ENCODE data around the gene TMED7.

DNA sequence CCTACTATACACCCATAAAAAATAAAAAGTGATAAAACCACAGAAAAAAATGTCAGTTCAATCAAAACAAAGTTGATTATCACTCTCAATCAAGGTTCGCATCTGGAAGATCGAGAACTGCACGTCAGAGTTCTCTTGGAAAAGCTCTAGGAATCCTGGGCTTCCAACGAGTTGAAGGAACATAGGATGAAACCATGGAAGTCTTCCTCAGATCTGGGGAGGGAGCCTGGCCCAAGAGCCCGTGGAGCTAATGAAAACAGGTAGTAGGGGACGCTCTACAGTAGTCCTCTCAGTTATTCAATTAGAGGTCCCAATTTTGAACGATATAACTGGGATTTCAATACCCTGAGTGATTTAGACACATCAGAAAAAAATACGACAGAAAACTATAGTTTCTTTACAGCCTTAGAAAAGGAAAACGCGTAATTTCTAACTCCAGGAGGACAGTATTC is 793 bp upstream of the SLC25A46 start:
- RRBS, 2 experiments = no CpG with 5 or more reads among the region's 10 CpGs
CAGE:
- cytosol, long polyA minus RNA = no peak
- cytosol, long polyA plus RNA = no peak
- long polyA plus RNA = no peak
- nucleus, long polyA minus RNA = no peak
- nucleus, long polyA plus RNA = no peak

- RRBS, 2 experiments = no CpG with 5 or more reads among the region's 3 CpGs
CAGE:
- cytosol, long polyA minus RNA = no peak
- cytosol, long polyA plus RNA = no peak
- long polyA plus RNA = no peak
- nucleus, long polyA minus RNA = no peak
- nucleus, long polyA plus RNA = start-site peak on the plus strand at chr5:110752932-110753036, 17 and 29 reads in 2 replicates; start-site peak on the plus strand at chr5:110753175-110753325, 29 and 23 reads in 2 replicates
Measured at GRCh38 chr5:110752673-110753431, 14.0 kb downstream of the SLC25A46 start.

GRCh38 chr5:111072787-111073695 is 1.5 kb downstream of the TSLP start:
- RRBS, 2 experiments = 3 to 5% methylated on average over 6 of the region's 47 CpGs
CAGE:
- cytosol, long polyA minus RNA = no peak
- cytosol, long polyA plus RNA = no peak
- long polyA plus RNA = no peak
- nucleus, long polyA minus RNA = no peak
- nucleus, long polyA plus RNA = no peak

GRCh38 chr5:112163922-112164604 is 255.0 kb downstream of the EPB41L4A start:
- RRBS, 2 experiments = no CpG with 5 or more reads among the region's 3 CpGs
CAGE:
- cytosol, long polyA minus RNA = no peak
- cytosol, long polyA plus RNA = no peak
- long polyA plus RNA = no peak
- nucleus, long polyA minus RNA = no peak
- nucleus, long polyA plus RNA = no peak

DNA sequence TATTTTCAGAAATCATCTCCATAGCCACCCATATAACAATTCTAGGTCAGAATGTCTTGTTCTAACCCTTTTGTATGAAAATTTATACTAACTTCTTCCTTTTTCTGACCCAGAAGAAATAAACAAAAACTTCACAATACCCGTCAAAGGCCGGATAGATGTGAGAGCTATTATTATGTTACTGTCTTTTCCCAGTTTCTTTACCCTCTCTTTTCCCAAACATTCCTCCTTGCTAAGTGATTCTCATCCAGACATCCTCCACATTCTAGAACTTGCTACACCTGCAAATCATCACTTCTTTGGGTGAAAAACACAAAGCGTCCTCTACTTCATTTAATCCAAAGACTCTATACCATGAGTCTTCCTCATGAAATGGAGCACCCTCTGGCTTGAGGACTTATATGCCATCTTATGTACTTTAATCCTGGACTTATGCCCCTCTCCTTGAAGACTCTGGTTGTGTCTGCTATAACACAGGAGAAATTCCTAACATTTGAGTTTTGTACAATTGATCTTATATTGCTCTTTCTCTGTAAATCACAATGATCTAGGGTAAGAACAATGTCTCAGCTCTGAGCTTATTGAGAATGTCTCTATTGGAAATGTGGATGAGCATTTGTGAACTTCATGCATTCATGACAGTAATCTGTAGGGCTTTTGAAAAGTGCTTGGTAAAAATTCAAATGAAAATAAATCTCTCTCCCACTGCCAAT is 194.0 kb downstream of the EPB41L4A start:
- RRBS, 2 experiments = no CpG with 5 or more reads among the region's 3 CpGs
CAGE:
- cytosol, long polyA minus RNA = no peak
- cytosol, long polyA plus RNA = no peak
- long polyA plus RNA = no peak
- nucleus, long polyA minus RNA = no peak
- nucleus, long polyA plus RNA = no peak

DNA sequence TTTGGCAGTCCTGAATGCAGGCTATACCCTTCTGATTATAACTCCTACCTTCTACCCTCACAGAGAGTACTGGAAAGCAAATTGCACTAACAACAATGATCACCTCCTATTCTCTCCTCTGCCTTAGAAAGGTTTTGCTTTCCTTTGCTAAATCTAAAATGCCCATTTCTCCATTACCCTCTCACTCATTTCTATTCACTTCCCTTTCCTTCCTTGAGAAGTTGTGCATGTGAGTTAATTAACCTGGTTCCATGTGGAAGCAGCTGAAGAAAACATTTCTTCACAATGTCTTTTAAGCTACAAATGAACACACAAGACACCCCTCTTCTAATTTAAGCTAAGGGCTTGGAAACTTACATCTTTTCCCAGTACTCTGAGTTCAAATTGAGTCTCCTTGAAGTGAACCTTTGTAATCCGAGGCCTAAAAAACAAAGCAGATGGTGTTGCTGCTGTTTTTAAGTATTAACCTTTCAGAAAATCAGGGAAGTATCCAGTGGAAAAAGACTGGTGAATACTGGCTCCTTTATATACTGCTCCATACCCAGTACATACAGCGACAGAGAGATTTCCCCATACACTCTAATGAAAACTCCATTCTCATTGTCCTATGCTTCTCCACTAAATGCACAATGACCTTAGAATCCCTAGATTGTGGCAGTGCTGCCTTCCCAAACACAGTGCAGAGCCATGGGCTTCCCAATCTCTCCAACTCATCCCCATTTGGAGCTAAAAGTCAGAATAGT is 160.0 kb downstream of the EPB41L4A start:
- RRBS, 2 experiments = no CpG with 5 or more reads among the region's 2 CpGs
CAGE:
- cytosol, long polyA minus RNA = no peak
- cytosol, long polyA plus RNA = no peak
- long polyA plus RNA = no peak
- nucleus, long polyA minus RNA = no peak
- nucleus, long polyA plus RNA = no peak

DNA sequence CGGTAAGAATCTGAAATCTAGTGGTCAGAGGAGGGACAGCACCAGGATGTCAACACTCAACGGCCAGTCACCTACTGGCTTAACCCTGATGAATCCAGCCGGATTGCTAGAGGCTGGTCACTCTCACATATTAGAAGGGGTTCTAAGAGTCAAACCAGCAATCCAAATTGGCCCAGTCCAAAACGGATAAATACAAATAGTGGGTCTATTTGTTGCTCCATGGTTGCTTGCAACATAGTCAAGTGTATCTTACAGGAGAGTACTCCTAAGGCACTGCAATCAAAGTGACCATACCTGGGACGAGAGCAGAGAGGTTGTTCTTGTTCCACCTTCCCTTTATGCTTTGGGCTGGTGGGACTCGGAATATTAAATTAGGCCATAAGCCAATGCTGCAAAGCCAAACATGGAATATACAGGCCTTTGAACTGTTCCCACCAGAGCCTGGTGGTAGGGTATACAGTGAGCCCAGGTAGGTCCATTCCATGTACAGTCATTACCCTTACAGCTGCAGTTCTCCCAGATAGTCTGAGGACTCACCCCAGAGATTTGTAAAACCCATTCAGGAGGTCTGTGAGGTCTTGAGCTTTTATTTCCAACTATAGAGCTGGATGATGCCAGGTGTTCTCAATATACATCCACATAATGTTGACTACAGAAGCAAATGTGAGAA is 51.1 kb downstream of the DCP2 start:
- RRBS, 2 experiments = no CpG with 5 or more reads among the region's 6 CpGs
CAGE:
- cytosol, long polyA minus RNA = no peak
- cytosol, long polyA plus RNA = no peak
- long polyA plus RNA = no peak
- nucleus, long polyA minus RNA = no peak
- nucleus, long polyA plus RNA = no peak

DNA sequence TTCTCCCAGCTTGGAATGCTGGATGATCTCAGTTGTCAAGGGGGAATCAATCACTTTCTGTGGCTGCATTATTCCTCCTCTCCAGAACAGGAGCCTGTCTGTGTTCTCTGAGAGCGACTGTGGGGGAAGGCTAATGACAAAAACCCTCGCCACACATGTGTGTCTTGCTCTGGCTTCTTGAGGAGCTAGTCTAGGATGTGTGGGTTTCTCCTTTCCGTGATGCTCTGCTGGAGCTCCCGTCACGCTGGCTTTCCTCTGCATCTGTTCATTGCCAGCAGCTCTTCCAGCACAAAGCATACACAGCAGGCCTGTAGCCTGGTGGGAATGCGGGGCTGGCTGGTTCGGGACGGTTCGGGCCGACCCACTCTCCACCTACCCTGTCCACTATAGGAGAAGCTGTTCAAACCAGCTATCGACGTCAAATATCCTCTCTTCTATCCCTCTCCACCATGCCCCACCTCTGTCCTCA is 82.9 kb downstream of the DCP2 start:
- RRBS, 2 experiments = no CpG with 5 or more reads among the region's 12 CpGs
CAGE:
- cytosol, long polyA minus RNA = no peak
- cytosol, long polyA plus RNA = no peak
- long polyA plus RNA = no peak
- nucleus, long polyA minus RNA = no peak
- nucleus, long polyA plus RNA = no peak

DNA sequence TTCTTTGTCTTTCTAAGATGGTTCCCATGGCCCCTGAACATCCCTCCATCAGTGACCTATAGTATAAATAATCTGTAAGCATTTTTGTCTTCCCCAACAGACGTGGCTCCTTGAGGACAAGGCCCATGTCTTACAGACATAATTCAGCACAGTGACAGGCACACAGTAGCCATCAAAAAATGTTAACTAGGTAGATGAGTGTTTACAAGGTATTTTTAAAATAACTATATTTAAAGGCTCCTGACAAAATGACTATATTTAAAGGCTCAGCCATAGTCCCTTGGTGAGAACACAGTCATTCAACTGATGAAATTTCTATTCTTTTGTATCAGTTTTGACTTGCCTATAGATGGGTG is 218.4 kb downstream of the TSSK1B start:
- RRBS, 2 experiments = no CpG with 5 or more reads among the region's 1 CpG
CAGE:
- cytosol, long polyA minus RNA = no peak
- cytosol, long polyA plus RNA = no peak
- long polyA plus RNA = no peak
- nucleus, long polyA minus RNA = no peak
- nucleus, long polyA plus RNA = no peak

DNA sequence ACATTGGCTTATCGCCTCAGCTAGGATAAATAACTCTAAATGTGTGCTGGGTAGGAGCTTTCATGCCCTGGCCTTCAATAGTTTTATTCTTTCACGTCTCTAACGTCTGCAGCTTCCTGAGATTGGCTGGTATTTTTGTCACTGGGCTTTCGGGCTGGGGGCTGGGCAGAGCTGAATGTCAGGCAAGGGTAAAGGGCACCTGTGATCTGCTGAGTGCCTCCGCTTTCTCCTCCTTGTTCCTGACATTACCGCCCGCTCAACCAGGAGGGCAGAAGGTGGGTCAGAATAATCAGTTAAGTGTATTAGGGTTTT is 216.6 kb downstream of the TSSK1B start:
- RRBS, 2 experiments = no CpG with 5 or more reads among the region's 7 CpGs
CAGE:
- cytosol, long polyA minus RNA = no peak
- cytosol, long polyA plus RNA = no peak
- long polyA plus RNA = no peak
- nucleus, long polyA minus RNA = no peak
- nucleus, long polyA plus RNA = no peak

- RRBS, 2 experiments = no CpG with 5 or more reads among the region's 5 CpGs
CAGE:
- cytosol, long polyA minus RNA = no peak
- cytosol, long polyA plus RNA = no peak
- long polyA plus RNA = no peak
- nucleus, long polyA minus RNA = no peak
- nucleus, long polyA plus RNA = no peak
Measured at GRCh38 chr5:113488997-113489196, 644 bp upstream of the MCC start.

GRCh38 chr5:115354153-115354807 is 57.8 kb upstream of the CCDC112 start:
- RRBS, 2 experiments = no CpG with 5 or more reads among the region's 9 CpGs
CAGE:
- cytosol, long polyA minus RNA = no peak
- cytosol, long polyA plus RNA = no peak
- long polyA plus RNA = no peak
- nucleus, long polyA minus RNA = no peak
- nucleus, long polyA plus RNA = no peak

GRCh38 chr5:115375691-115376514 is 79.4 kb upstream of the CCDC112 start:
- RRBS, 2 experiments = no CpG with 5 or more reads among the region's 6 CpGs
CAGE:
- cytosol, long polyA minus RNA = no peak
- cytosol, long polyA plus RNA = no peak
- long polyA plus RNA = no peak
- nucleus, long polyA minus RNA = no peak
- nucleus, long polyA plus RNA = no peak

GRCh38 chr5:115414216-115414815 is 117.9 kb upstream of the CCDC112 start:
- RRBS, 2 experiments = no CpG with 5 or more reads among the region's 5 CpGs
CAGE:
- cytosol, long polyA minus RNA = no peak
- cytosol, long polyA plus RNA = no peak
- long polyA plus RNA = no peak
- nucleus, long polyA minus RNA = no peak
- nucleus, long polyA plus RNA = no peak

GRCh38 chr5:115418621-115419176 is 122.2 kb upstream of the CCDC112 start:
- RRBS, 2 experiments = no CpG with 5 or more reads among the region's 5 CpGs
CAGE:
- cytosol, long polyA minus RNA = no peak
- cytosol, long polyA plus RNA = no peak
- long polyA plus RNA = no peak
- nucleus, long polyA minus RNA = no peak
- nucleus, long polyA plus RNA = no peak

DNA sequence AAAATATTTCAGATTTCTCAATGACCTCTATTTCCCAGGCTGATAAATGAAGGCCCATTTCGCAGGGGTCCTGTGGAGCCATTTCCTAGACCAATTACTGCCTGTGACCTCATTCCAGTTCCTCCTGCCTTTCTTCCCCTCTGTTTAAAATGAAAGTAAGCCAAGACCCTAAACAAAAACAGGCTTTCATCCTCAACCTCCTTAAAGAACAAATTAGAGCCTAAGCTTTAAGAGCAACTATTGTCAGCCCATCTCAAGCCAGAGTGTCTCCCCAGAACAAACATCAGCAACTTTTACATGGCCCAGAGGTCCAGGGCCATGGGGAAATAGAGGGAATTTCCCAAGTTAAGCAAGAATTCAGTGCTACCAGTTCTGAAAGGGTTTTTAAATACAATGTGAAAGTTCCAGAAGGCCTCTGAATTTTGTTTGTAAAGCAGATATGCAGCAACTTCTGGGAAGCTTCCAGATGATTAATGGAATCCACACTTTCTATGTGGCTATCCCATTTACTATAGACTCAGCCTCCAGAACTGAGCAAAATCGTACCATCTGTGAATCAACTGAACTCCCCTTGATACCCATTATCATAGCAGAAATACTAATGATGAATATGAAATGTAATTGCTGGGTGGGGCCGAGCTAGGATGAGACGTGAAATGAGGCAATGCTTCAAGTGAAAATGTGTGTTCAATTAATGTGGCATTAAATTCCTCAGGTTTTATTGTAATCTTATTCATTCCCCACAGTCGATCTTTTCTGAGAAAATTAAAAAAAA is 93.9 kb downstream of the FEM1C start:
- RRBS, 2 experiments = no CpG with 5 or more reads among the region's 5 CpGs
CAGE:
- cytosol, long polyA minus RNA = no peak
- cytosol, long polyA plus RNA = no peak
- long polyA plus RNA = no peak
- nucleus, long polyA minus RNA = no peak
- nucleus, long polyA plus RNA = no peak

- RRBS, 2 experiments = no CpG with 5 or more reads among the region's 11 CpGs
CAGE:
- cytosol, long polyA minus RNA = no peak
- cytosol, long polyA plus RNA = no peak
- long polyA plus RNA = no peak
- nucleus, long polyA minus RNA = no peak
- nucleus, long polyA plus RNA = no peak
Measured at GRCh38 chr5:115545277-115545885, 806 bp upstream of the FEM1C start.

DNA sequence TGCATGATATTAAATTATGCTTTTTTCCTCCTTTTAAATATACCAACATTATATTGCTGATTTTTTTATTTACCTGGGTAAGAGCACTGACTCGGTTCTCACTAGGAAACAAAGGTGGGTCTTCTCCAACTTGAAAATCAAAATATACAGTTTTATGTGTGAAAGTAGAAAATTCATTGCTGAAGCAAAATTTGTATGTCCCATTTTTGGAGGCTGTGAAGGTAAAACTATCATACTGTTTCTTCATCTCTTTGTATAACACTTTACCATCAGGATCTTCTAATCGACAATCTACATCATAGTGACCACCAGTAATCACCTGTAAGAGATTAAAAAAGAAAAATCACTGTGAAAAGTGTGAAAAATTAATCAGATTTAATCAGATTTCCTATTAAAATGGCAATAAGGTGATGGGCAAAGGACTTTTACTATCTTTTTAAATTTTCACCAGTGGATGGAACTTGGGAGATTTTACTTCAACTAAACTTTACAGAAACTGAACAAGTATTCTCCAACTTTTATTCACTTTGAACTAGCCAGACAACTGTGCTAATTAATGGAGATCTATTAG is 5.4 kb downstream of the TMED7 start:
- RRBS, 2 experiments = no CpG with 5 or more reads among the region's 2 CpGs
CAGE:
- cytosol, long polyA minus RNA = no peak
- cytosol, long polyA plus RNA = no peak
- long polyA plus RNA = no peak
- nucleus, long polyA minus RNA = no peak
- nucleus, long polyA plus RNA = no peak

- RRBS, 2 experiments = under 1 to 1% methylated on average over 10 to 14 of the region's 78 CpGs
CAGE:
- cytosol, long polyA minus RNA = start-site peak on the minus strand at chr5:115625958-115626122, 6,749 reads
- cytosol, long polyA plus RNA = start-site peak on the minus strand at chr5:115625951-115626155, 703 and 1,581 reads in 2 replicates
- long polyA plus RNA = start-site peak on the minus strand at chr5:115625961-115626155, 1,936 and 2,130 reads in 2 replicates
- nucleus, long polyA minus RNA = no peak
- nucleus, long polyA plus RNA = start-site peak on the minus strand at chr5:115625960-115626045, 441 and 853 reads in 2 replicates
Measured at GRCh38 chr5:115625162-115626304, at the start of gene TMED7. TSS of gene TMED7 (minus strand) at chr5:115626036.

DNA sequence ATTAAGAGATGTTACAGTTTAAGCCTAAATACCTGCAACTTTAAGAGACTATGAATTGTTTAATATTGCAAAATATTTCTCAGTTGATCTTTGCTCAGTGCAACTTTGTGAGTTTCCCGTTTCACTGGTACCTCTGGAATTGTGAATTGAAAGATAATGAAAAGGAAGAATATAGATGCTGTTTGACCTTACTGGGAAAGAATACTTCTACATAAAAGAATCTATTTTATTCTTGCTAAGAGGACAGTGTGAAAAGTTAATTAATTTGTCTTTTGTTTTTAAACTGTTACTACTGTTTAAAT is 30.2 kb upstream of the TMED7 start:
- RRBS, 2 experiments = no CpG with 5 or more reads among the region's 1 CpG
CAGE:
- cytosol, long polyA minus RNA = no peak
- cytosol, long polyA plus RNA = no peak
- long polyA plus RNA = no peak
- nucleus, long polyA minus RNA = no peak
- nucleus, long polyA plus RNA = no peak

All from HepG2 (cell line).